ENCODE measurements around a stretch of chr1.

GRCh38 chr1:198733929-198734639 is 95.2 kb downstream of the PTPRC start:
- PRO-cap: no peak
- RRBS: no CpG with 5 or more reads among the region's 1 CpG

DNA sequence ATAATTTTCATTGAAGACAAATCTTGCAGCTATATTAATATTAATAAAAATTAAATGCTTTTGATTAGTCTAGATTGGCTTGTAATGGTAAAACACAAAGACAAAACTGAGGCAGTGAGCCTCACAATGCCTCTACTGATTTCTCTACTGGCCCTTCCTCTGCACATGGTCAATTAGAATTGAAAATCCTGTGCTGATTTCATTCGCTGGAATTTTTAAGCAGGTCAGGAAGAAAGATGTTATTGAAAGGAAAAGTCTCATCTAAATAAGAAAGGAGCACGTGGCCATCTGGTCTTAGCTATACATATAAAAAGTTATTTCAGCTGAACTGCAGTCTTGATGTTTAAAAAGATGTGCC is 293.4 kb downstream of the PTPRC start:
- PRO-cap: bidirectional peak, plus-strand start outside the sequence, minus-strand start at position 149 of the sequence
- RRBS: no CpG with 5 or more reads among the region's 2 CpGs

GRCh38 chr1:200042000-200043100 is 14.8 kb downstream of the NR5A2 start:
- PRO-cap: no peak
- RRBS: 68% methylated on average over 13 of the region's 69 CpGs

GRCh38 chr1:200072616-200072930 is 45.1 kb downstream of the NR5A2 start:
- PRO-cap: no peak
- RRBS: no CpG with 5 or more reads among the region's 1 CpG

- PRO-cap: no peak
Measured at GRCh38 chr1:200154048-200154617, 126.6 kb downstream of the NR5A2 start.

DNA sequence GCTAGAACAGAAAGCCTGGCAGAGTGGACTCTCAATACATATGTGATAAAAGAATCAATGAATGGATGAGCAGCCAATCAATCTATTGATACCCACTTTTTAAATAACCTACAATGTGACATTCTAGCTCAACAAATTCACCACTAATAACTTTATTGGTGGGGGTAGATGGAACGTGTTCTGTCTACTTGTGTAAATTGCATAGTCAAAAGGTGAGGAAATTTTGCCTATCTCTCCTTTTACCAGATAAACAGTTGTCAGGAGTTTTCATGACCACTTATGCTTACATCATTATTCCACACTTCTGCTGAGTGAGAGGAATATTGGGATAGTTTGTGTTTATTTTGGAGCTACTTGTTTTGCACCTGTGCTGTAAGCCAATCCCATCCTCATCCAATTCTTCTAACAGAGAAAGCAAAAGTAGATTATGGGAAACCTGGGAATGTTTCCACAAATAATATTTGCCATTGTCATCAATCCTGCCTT is 154.5 kb downstream of the ZNF281 start:
- PRO-cap: no peak
- RRBS: no CpG with 5 or more reads among the region's 1 CpG

DNA sequence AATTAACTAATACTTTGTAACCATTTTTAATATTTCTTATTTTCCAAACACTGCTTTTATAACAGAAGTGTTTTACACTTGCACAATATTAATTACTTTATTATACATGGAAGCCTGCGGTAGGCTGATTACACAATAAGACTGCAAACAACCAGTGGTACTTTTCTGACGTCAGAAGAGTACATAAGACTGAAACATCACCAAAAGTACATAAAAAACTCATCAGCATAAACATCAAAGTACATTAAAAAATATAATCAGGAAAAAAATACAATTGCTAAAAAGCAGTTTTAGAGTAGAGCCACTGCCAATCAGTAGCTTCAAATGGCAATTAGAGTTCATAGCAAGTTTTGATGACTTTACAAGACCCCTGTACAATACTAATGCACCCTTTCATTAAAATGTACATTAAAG is 4.5 kb downstream of the ZNF281 start:
- PRO-cap: no peak
- RRBS: no CpG with 5 or more reads among the region's 2 CpGs

- PRO-cap: no peak
- RRBS: 100% methylated on average over 5 of the region's 17 CpGs
Measured at GRCh38 chr1:200411328-200412098, 1.7 kb upstream of the ZNF281 start.

GRCh38 chr1:200483426-200484011 is 73.7 kb upstream of the ZNF281 start:
- PRO-cap: bidirectional peak, plus-strand start at chr1:200483634, minus-strand start at chr1:200483579
- RRBS: no CpG with 5 or more reads among the region's 6 CpGs

DNA sequence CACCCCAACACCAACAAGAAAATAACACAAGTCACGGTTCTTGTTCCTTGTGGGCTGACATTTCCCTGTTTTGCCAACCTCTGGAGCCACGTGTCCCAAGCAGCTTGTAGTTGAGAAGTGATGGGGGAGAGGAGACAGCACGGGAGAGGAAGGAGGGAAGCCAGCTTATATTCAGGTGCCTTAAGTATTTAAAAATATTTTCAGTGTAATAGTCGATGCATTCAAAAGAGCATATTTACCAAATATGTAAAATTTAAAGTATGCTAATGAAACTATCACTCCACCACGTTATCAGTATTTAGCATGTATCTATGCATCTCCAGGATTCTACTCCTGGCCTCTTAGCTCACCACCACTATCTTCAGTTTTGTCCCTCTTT is 725 bp upstream of the DDX59 start:
- PRO-cap: bidirectional peak, plus-strand start at position 114 of the sequence, minus-strand start at position 112 of the sequence
- RRBS: no CpG with 5 or more reads among the region's 5 CpGs

GRCh38 chr1:200862687-200863410 is 9.9 kb upstream of the GPR25 start:
- PRO-cap: no peak
- RRBS: no CpG with 5 or more reads among the region's 9 CpGs

DNA sequence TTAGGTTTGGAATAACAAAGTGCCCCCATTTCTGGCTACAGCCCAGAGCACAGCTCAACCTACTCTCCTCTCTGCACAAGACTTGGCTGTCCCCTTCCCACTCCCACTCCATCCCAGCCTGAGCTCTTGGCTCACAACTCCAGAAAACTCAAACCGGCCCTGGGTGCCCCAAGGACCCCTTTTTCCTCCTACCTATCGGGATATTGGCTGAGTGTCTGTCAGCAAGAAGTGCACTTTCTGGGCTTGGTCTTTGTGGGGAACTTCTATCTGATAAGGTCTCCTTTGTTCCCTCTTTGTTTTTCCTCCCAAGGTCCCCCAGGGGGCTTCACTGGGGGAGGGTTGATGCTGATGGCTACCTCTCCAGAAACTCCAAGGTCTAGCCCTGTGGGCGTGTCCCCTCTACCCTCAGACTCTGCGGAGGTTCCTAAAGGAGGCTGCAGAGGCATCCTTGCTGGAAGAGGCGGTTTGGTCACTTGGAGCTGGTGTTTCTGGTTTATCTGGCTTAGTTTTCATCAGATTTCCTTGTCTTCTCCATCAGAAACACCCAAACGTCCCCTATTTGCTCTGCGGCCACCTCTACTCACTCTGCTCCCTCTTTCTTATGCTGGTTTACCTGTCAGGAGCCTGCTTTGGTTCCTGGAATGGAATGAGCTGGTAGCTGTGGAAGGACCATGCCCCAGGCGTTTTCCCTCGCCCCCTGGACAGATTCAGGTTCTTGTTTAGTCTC is 2.4 kb downstream of the PKP1 start:
- PRO-cap: no peak
- RRBS: no CpG with 5 or more reads among the region's 9 CpGs

- PRO-cap: no peak
- RRBS: no CpG with 5 or more reads among the region's 17 CpGs
Measured at GRCh38 chr1:201378307-201379379, 1.2 kb upstream of the TNNT2 start.

- PRO-cap: no peak
- RRBS: no CpG with 5 or more reads among the region's 11 CpGs
Measured at GRCh38 chr1:201406719-201407596, 7.8 kb upstream of the LAD1 start.

DNA sequence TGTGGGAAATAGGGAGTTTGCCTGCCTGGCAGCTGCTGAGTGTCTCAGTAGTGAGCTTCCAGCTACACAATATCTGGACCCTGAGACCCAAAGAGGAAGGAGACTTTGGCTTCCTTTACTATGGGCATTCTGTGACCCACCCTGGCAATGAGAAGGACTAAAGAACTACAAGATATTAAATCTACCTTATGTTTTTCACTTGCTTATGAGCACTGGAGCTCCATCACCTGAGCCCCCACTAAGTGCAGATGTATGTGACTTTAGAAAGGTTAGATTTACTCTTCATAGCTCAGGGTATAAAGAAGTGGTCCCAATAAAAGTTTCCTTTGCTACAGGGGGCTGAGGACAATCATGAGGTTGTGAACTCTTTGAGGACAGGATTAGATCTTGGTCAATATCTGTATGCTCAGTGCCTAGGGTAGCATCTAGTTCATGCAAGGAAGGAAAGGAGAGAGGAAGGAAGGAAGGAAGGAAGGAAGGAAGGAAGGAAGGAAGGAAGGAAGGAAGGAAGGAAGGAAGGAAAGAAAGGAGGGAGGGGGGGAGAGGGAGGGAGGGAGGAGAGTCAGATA is 9.5 kb upstream of the CSRP1 start:
- PRO-cap: no peak

DNA sequence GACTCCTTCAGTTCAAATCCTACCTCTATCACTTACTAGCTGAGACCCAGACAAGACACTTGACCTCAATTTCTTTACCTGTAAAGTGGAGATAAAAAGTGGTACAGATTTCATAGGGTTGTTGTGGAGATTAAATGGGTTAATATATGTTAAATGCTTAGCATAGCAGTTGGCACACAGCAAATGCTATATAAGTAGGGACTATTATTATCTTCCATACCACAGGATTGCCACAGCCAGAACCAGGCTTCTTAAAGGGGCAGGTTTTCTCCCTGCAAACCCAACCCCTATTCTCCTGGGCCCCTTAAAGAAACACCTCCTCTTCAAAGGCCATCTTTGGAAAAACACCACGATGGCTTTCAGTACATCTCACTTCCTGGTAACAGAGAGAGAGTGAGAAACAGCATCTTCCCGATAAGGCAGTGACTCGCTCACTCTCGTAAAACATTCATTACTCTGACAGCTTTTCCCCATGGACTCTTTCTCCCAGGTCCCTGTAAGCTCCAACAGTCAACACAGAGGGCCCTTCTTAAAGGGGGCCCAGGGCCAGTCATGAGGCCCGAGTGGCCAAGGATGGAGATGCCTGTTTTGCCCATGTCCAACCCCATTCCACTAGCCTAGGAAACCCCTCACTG is 3.9 kb upstream of the NAV1 start:
- PRO-cap: no peak
- RRBS: no CpG with 5 or more reads among the region's 5 CpGs

DNA sequence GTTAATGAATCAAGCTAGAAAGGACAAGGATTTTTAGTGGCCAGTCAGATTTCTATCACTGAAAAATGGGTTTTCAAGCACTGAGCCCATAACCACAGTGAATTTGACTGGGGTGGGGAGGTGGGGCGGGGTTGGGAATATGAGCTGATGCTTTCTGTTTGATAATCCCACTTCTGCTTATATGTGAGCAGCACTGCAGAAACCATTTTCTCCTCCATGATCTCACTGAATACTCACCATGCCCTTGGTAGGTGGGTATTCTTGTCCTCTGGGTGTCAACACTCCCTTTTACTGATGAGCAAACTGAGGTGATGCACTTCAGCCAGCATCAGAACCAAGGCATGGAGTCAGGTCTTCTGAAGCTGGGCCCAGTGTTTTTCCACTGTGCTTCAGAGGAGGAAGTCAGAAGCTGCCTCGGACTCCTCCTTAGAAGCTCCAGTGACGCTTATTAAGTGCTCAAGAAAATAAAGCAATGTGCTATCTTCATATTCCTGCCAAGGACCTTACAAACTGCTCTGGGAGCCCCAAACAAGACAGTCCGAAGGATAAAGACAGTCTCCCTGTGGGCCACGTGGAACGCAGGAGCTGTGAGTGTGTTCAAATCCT is 3.3 kb upstream of the NAV1 start:
- PRO-cap: no peak
- RRBS: no CpG with 5 or more reads among the region's 6 CpGs

DNA sequence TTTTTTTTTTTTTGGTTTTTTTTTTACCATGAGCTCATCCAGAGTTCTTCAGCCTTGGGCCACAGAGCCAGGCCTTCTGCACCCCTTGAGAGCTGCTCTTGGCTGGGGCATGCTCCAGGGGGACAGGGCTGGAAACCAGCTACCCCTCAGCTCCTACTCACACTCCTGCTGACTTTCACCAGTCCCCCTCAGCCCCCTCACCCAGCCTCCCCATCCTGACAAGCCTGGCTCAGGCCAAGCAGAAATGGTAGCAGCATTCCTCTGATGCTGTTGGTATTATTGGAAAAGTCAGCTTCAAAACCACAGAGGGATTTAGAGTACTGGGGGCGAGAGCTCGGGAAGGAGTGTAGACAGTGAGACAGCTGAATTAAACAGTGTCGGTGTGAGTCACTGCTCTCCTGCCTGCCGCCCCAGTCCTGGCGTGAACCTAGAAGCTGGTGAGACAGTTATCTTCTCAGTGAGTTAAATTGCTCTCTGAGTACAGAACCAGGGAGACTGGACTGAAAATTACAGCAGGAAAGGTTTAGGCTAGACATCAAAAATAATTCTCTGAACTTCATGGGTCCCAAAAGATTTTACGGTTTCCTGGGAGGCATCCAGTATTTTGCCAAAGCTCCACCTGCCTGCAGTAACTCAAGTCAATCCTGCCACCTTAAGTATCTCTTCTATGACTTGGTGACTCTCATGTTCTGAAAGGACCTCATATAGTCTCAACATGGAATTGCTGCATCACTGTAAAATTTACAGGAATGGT is 63.9 kb downstream of the NAV1 start:
- PRO-cap: no peak
- RRBS: no CpG with 5 or more reads among the region's 6 CpGs

- PRO-cap: bidirectional peak, plus-strand start at chr1:201650152, minus-strand start at chr1:201650059; bidirectional peak, plus-strand start at chr1:201650609, minus-strand start at chr1:201650503
- RRBS: 5% methylated on average over 20 of the region's 76 CpGs
Measured at GRCh38 chr1:201649646-201650787, 111.1 kb downstream of the NAV1 start.

DNA sequence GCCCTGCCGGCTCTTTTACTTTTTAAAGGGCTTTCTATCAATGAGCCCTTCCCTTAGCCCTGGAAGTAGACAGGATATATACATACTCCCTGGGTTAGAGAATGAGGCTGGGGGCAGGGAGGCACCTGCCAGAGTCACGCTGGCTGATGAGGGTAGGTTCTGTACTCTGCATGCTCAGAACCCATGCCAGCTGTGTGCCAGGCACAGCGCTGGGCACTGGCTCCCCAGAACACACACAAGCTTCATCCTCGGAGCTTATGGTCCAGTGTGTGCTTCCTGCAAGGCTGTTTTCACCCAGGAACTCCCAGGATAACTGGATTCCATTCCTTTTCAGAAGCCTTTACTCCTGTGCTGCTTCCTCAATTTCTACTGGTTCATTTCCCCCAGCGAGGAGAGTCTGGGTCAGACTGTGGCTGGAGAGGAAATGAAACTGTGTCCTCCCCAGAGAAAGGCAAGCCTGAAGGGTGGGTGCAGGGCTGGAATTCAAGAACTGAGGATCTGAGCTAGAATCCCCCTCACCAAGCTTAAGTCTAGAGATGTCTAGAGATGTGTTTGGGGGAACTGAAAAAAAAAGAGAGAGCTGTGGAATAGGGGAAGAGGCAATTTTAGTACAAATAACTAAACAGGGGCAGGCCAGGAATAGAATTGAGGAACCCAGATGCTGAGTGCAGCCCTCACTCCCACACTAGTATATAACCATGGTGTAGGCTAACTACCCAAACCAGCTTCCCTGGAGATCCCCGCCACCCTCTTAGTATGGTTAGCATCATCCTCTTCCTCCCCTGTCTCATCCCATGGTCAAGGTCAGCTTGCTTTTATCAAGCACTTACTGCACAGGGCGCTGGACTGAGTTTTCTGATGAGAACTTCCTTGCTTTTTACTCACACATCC is 113.3 kb upstream of the IPO9 start:
- PRO-cap: no peak
- RRBS: no CpG with 5 or more reads among the region's 7 CpGs

All from MCF 10A (cell line).